Cardiac septum (tissue), 1 donor: ENCODE data around the gene VEPH1.

- PRO-cap = no peak
Observed at GRCh38 chr3:157045281-157045948, 114.5 kb downstream of the CCNL1 start.

- PRO-cap = unidirectional peak, plus-strand start at chr3:157081786
Observed at GRCh38 chr3:157081381-157082153, 78.4 kb downstream of the CCNL1 start.

- PRO-cap = no peak
Observed at GRCh38 chr3:157082154-157083142, 77.5 kb downstream of the CCNL1 start.

DNA sequence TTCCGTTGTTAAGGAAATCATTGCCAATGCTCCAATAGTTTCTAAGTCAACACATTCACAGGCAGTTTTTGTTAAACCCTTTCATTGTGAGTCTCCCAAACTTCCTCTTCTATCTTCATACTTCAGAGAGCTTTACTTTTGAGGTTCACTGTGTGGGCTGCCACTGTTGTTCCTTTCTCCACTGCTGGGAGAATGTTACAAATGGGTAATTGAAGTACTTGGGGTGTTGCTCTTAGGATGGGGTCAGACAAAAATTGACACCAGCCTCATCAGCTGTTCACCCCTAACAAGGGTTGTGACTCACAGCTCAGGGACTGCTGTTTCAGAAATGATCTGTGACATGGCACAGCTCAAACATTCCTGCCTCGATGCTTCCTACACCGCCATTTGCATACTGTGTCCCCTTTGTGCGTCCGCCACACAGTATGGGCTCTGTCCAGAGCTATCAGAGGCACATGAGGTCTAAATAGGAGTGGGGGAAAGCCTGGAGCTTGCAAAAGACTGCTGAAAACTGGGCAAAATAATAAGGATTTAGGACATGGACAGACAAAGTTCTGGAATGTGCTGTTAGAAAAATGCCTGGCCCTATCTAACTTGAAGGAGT lies 44.0 kb downstream of the CCNL1 start:
- PRO-cap = no peak

DNA sequence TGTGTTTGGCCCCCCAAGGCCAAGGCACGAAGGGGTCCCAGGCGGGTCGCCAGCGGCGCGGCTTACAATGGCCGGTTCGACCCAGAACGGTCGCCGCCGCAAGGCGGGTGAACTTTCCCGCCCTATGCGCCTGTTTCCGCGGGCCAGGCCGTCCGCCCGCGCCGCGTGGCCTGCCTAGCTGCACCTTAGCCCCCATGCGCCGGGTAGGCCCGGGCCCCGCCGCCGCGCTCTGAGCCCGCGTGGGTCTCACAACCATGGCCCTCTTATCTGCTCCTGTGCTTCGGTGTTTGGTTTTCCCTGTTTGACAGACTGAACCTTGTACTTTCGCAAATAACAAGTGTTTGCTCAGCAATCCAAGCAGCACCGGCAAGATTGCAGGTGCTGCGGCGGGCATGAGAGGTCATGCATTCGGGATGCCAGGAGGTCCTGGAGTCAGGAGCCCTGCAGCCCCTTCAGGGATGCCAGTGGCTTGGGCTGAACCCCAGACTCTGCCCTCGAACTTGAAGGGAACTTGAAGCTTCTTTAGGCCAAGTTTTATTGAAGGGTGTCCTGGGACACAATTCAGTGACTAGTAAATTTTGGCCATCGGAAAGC lies 39.5 kb downstream of the CCNL1 start:
- PRO-cap = no peak

- PRO-cap = no peak
Observed at GRCh38 chr3:157123612-157124082, 36.3 kb downstream of the CCNL1 start.

GRCh38 chr3:157160652-157161375 lies 867 bp upstream of the CCNL1 start:
- PRO-cap = bidirectional peak, plus-strand start at chr3:157161063, minus-strand start at chr3:157160811

GRCh38 chr3:157167350-157167811 lies 7.4 kb upstream of the CCNL1 start:
- PRO-cap = no peak

GRCh38 chr3:157282289-157282961 lies 122.5 kb upstream of the CCNL1 start:
- PRO-cap = no peak

GRCh38 chr3:157437175-157438037 lies 756 bp downstream of the PTX3 start:
- PRO-cap = no peak

GRCh38 chr3:157503094-157503879 lies at the start of gene VEPH1:
Gene VEPH1, minus strand, starts transcription at chr3:157503416.
- PRO-cap = no peak

GRCh38 chr3:158105504-158106156 lies 590 bp downstream of the SHOX2 start:
- PRO-cap = unidirectional peak, minus-strand start at chr3:158105988

DNA sequence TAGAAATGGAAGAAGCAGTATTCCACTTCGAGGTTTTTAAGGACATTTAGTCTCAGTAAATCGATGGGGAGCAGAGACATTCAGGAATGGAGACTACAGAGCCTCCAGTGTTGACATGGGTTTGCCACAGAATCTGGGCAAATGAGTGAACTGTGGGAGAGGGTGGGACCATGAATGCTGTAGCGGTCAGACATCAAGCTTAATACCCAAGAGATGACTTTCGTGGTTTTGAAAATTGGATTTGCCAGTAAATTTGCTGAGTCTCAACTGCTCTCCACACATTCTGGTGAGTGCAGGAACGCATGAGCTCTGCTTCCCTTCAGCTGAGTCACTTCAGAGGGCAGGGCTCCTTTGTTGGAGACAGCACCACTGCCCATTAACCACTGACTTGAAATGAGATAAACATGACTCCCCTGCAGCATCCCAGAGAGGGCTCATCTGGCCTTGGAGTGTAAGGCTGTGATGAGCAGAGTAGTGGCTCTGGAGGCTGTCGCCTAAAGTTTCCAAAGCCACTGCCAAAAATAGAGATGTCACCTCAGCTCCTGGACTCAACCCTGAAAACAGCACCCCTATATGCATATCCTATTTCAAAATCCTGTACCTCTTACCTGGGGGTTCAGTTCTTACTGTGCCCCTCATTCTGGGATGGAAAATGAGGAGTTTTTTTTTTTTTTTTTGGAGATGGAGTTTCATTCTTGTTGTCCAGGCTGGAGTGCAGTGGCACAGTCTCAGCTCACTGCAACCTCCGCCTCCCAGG lies 22.5 kb downstream of the RARRES1 start:
- PRO-cap = no peak

GRCh38 chr3:159169653-159170322 lies 100.7 kb downstream of the IQCJ start:
- PRO-cap = no peak

- PRO-cap = no peak
Observed at GRCh38 chr3:160150134-160150477, 75.1 kb upstream of the C3orf80 start.

DNA sequence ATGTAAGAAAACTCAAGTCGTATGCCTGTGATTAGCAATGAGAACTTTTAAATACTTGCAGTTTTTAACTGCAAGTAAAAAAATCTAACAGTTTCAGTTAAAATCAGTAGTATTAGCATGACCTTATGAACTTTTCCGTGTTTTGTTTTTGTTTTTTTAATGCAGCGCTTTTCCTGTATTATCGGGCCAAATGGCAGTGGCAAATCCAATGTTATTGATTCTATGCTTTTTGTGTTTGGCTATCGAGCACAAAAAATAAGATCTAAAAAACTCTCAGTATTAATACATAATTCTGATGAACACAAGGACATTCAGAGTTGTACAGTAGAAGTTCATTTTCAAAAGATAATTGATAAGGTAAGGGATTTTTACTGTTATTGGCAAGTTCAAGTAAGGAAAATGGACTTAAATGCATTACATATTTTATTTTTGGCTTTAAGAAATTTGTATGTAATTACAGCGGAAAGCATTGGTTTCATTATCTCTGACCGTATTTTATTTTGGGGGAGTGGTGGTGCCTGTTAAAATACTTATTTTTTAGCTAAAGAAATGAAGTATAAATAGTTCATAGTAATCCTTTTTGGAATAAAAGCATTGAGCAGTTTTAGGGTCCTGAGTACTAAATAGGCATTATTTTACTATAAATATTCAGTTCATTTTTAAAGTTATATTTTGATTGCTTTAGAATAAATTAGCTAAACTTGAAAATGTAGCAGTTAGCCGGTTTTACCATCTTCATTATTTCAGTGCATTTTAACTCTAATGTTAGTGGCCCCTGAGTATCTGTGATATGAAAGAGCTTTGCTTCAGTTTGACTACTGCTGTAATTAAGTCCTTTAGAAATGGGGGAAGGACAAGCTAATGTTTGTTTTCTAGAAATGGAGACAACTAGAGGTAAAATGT lies 3.3 kb downstream of the SMC4 start:
- PRO-cap = no peak

GRCh38 chr3:160413066-160413900 lies 13.8 kb downstream of the SMC4 start:
- PRO-cap = no peak

- PRO-cap = no peak
Observed at GRCh38 chr3:160425711-160426315, 23.8 kb downstream of the TRIM59 start.

GRCh38 chr3:160459870-160460275 lies 10.3 kb upstream of the TRIM59 start:
- PRO-cap = no peak

DNA sequence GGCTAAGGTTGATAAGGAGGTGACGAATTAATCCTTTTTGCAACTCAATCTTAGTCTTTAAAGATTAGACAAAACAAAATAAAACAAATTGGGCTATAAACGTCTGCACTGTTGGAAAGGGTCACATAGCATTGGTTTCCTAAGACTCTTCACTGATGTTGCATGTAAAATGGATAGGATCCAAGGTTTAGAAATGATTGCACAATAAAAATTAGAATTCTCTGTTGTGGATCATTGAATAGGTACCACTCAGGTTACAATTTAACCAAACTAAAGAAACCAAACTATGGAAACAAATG lies 34.6 kb upstream of the KPNA4 start:
- PRO-cap = no peak